Measurements from ENCODE around the genes ANGPTL8, CCDC159, SWSAP1 and ZNF700.

DNA sequence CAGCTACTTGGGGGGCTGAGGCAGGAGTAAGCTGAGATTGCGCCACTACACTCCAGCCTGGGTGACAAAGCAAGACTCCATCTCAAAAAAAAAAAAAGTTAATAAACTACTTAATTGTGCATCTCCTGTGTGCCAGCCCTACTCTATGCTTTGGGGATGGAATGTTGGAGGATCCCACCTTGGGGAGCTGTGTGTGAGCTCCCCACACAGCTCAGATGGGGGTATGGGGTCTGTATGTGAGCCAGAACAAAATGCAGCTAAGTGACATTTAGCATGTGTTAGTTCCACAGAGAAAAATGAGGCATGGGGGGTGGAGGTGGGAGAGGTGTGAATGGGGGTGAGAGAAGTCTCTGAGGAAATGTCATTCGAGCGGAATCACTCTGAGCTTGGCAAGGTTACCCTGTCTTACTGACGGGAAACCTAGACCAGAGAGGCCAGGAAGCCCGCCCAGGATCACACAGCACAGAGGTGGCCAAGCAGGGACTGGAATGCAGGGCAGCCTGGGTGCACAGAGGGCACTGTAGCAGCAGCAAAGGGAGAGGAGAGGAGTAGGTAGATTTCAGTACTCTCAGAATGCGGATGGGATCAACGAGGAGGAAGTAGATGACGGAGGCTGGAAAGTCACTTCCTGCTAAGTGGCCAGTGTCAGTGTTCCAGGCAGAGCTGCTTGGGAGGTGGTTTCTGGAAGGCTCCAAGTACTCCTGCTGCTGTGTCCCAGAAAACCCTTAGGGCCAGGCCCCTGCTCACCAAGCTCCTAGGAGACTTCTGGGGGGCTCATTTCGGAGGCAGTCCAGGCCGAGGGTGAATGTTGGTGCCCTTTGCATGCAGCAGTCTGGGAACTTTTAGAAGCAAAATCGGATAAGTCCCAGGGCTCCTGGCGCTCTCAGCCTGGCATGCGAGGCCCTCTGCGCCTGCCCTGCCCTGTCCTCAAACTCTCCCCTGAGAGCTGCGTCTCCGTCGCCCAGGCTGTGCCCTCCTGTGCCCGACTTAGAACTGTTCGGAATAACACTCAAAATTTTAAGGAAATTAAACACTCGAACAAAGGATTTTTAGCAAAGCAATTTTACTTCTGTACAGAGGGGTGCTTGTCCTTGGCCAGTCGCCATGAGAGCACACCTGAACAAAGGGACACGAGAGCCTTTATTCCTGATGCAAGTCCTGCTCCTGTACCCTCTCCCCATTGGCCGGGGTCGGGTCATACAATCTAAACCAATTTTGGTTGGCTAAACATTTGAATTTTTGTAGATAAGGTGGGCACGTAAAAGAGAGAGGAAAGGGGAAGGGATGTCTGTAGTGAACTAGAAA, 33.4 kb downstream of the DNM2 start:
- RRBS = no CpG with 5 or more reads among the region's 25 CpGs

DNA sequence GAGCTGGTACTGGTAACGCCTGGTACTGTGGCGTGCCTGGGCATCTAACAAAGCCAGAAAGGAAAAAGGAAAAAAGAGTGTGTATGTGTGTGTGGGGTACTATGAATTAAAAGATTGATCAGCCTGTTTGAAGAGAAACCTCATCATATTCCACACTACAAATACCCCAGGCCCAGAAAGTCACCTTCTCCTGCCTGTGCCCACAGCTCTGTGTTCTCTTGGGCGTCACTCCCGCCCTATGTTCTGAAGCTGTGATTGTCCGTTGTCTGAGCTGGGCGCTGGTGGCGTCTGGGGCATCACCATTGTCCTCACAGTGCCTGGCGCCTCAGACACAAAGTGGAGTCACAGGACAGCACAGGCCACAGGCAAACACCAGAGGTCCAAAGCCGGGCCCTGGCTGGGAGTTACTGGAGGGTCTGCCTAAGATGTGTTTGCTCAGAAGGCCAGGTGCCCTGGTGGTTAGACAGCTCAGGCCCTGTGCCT, 34.3 kb downstream of the DNM2 start:
- RRBS = no CpG with 5 or more reads among the region's 9 CpGs

DNA sequence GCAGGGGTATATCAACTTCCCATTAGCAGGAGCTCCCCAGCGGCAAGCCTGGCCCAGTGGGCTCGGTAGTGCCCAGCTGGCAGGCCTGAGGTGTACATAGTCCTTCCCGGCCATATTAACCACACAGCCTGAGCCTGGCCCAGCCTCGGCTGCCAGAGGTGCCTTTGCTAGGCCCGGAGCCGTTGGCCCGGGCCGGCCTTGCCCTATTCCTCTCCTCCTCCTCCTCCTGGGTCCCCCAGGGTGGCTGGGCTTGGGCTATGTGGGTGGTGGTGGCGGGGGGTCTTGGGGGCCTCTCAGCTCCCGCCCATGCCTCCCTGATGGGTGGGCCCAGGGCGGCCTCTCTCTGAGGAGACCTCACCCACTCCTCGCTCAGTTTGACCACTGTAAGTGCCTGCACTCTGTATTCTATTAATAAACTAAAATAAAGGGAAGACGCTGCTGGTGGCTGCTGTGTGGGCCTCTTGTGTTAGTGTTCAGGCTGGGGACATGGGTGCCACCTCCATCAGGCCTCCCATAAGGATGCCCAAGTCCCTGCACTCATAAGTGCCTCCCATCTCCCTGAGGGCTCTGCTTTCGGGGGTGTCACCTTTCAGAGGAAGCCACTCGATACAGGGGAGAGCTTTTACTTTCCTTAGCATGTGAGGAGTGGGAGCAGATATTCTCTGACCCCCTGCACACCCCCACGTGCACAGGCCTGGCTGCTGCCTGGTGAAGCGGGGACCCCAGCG, 4.4 kb downstream of the TMED1 start:
- RRBS = 83% methylated on average over 3 of the region's 18 CpGs

- RRBS = no CpG with 5 or more reads among the region's 17 CpGs
Observed at GRCh38 chr19:10862974-10863616, 8.3 kb upstream of the CARM1 start.

DNA sequence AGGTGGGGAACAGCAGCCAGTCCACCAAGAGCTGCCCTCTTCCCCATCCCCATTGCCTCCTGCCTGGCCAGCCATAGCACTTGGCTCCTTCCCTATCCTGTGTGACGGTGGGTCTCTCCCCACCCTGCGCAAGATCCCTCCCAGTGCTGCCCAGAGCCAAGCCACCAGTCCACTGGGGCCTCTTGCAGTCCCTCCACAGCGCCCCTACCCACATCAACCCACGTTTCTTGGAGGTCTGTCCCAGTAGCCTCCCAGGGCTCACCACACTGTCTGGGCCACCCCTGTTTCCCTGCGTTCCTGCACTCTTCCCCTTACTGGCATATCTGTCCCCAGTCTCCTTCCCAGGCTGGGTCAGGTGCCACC, 25.0 kb downstream of the CARM1 start:
- RRBS = no CpG with 5 or more reads among the region's 5 CpGs

DNA sequence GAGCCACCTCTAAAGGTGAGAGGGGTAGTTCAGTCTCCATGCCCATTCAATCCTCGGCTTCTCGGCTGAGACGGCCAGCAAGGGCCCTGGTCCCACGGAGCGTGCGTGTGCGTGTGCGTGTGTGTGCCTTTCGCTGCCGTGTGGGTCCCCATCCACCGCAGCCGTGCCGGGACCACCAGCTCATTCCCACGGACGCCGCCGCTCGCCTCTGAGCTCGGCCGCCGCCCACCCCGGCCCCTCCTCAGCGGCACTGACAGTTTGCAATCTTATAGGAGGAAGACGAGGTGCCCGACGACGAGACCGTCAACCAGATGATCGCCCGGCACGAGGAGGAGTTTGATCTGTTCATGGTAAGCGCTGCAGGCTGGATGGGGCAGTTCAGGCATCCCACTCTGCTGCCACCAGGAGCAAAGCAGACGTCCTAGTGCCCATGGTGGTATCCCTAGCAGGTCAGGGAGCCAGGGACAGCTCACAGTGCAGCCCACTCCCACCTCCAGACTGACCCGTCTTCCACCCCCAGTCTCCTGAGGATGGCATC, 55.3 kb upstream of the LDLR start:
- RRBS = 83% methylated on average over 13 of the region's 34 CpGs

DNA sequence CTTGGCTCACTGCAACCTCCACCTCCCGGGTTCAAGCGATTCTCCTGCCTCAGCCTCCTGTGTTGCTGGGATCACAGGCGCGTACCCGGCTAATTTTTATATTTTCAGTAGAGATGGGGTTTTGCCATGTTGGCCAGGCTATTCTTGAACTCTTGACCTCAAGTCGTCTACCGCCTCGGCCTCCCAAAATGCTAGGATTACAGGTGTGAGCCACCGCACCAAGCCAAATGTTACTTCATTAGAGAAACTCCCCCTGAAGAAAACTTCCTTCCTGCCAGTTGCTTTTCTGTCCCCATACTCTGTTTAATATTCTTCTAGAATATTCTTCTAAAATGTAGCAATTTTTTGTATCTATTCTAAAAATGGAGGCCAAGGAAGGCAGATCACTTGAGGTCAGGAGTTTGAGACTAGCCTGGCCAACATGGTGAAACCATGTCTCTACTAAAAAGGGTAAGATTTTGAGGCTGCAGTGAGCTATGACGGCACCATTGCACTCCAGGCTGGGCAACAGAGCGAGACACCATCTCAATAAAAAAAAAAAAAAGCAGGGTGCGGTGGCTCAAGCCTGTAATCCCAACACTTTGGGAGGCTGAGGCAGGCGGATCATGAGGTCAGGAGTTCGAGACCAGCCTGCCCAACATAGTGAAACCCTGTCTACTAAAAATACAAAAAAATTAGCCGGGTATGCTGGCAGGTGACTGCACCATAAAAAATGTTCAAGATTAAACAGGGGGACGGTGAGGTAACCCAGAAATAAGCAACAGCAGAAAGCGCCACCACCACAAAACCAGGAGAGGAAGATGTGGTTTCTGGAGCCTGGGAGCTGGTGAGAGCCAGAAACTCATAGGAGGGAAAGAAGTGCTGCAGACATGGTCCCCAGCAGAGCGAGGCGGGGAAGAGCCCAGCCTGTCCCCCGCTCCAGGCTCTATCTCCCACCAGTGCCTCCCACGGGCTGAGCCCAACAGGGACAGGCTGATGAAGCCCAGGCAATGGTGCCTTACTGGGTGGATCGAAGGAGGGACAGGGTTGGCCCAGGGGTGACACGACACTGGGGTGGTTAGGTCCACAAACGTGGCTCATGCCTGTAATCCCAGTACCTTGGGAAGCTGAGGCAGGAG, 19.4 kb downstream of the SPC24 start:
- RRBS = 83% methylated on average over 3 of the region's 24 CpGs

GRCh38 chr19:11164613-11165733, 9.4 kb upstream of the SPC24 start:
- RRBS = 86% methylated on average over 4 of the region's 30 CpGs

GRCh38 chr19:11239312-11240065, at the start of gene ANGPTL8:
Gene ANGPTL8, plus strand, starts transcription at chr19:11239619.
- RRBS = no CpG with 5 or more reads among the region's 25 CpGs

GRCh38 chr19:11293568-11294212, 2.3 kb upstream of the TSPAN16 start:
- RRBS = 3% methylated on average over 3 of the region's 41 CpGs

- RRBS = 0% methylated on average over 3 of the region's 57 CpGs
Observed at GRCh38 chr19:11345906-11347009, at the start of gene CCDC159. Gene CCDC159, plus strand, starts transcription at chr19:11346519.

GRCh38 chr19:11374322-11375369, at the start of gene SWSAP1:
Gene SWSAP1, plus strand, starts transcription at chr19:11374666.
- RRBS = 2% methylated on average over 5 of the region's 51 CpGs

GRCh38 chr19:11379381-11379909, 4.7 kb downstream of the EPOR start:
- RRBS = no CpG with 5 or more reads among the region's 14 CpGs

DNA sequence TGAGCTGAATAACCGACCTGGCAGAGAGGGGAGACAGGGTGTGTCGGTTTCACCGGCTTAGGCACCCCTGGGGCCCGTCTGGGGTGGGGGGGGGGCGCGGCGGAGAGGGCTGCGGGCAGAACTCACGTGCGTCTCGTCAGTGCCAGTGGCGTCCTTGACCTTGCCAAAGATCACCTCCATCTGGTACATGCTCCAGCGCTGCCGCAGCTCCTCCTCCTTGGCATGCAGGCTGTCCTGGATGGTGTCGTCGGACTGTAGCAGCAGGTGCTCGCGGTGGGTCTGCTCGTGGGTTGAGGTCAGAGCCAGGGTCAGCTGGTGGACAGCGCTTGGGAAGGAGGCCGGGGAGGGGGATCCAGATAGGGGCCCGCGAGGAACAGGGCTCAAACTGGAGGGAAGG, 4.6 kb upstream of the RGL3 start:
- RRBS = 8% methylated on average over 3 of the region's 23 CpGs

- RRBS = no CpG with 5 or more reads among the region's 5 CpGs
Observed at GRCh38 chr19:11446649-11446935, 11.2 kb downstream of the PRKCSH start.

GRCh38 chr19:11452475-11453033, 17.1 kb downstream of the PRKCSH start:
- RRBS = 41% methylated on average over 8 of the region's 20 CpGs

DNA sequence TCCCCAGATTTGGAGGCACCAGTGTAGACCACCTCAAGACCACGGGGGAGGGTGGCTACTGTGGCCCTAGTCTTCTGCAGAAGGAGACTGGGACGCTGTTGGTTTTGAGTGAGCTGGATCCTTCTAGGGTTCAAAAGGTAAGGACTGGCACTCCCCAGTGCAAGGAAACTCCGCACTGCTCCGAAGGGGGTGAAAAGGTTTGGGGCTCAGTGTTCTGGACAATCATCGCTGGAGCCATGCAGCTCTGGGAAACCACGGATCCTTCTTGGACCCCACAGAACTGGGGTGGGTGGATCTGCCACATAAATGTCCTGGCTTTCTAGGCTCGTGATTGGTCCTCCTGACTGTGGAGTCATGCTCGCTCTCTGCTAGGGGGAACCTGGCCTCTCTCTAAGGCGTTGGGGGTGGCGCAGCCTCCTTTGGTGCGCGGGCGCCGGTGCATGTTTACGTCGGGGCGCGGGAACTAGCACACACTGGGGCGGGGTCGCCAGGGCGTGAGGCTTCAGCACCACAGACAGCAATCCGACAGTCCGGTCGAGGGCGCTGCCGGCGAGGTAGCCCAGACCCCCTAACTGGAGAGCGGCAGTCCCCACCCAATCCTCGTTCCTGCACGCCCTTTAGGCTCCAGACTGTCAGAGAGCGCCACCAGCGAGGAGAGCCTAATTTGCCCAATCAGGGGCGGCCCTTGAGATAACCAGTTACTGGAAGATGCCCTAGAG, 777 bp upstream of the ELAVL3 start:
- RRBS = 2% methylated on average over 7 of the region's 33 CpGs

GRCh38 chr19:11924814-11925764, at the start of gene ZNF700:
Gene ZNF700, plus strand, starts transcription at chr19:11925107.
- RRBS = 2% methylated on average over 26 of the region's 61 CpGs

DNA sequence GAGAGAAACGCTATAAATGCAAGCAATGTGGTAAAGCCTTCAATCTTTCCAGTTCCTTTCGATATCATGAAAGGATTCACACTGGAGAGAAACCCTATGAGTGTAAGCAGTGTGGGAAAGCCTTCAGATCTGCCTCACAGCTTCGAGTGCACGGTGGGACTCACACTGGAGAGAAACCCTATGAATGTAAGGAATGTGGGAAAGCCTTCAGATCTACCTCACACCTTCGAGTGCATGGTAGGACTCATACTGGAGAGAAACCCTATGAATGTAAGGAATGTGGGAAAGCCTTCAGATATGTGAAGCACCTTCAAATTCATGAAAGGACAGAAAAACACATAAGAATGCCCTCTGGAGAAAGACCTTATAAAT, 15.7 kb upstream of the ZNF763 start:
- RRBS = no CpG with 5 or more reads among the region's 5 CpGs

GRCh38 chr19:12141131-12141478, 955 bp upstream of the ZNF20 start:
- RRBS = no CpG with 5 or more reads among the region's 10 CpGs

All from retinal pigment epithelial cell (primary cell).